Left common carotid artery plus branches (tissue), 1 donor: ENCODE results near the genes LPA and MAP3K4.

GRCh38 chr6:160064717-160064973 lies 57.0 kb upstream of the SLC22A1 start:
- PRO-cap, result no peak

GRCh38 chr6:160104192-160105349 lies 17.0 kb upstream of the SLC22A1 start:
- PRO-cap, result no peak

DNA sequence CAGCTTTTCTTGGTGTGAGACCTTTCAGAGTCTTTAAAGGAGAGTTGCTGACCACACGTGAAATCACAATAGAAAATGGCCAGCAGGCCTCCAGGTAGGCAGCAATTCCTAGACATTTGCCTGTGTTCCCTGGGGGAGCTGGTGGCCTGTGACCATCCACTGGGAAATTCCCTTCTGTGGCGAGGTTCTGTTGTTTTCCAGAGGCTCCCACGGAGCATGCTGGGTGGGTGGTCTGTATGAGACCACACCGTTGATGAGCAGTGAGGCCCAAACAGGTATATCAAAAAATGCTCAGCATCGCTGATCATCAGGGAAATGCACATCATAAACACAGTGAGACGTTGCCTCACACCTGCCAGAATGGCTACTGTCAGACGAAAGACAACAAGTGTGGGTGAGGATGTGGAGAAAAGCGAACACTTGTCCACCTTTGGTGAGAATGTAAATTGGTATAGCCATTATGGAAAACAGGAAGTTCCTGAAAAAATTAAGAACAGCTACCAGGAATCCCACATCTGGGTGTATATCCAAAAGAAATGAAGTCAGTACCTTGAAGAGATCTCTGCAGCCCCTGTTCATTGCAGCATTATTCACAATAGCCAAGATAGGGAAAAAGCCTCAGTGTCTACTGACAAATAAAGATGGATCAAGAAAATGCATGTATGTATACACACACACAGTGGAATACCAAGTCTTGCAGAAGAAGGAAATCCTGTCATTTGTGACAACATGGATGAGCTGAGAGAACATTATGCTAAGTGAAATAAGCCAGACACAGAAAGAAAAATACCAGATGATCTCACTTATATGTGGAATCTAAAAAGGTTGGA lies 11.4 kb upstream of the SLC22A1 start:
- PRO-cap, result no peak

- PRO-cap, result no peak
Measured at GRCh38 chr6:160123117-160123887, 1.7 kb downstream of the SLC22A1 start.

GRCh38 chr6:160123888-160124792 lies 2.5 kb downstream of the SLC22A1 start:
- PRO-cap, result no peak

- PRO-cap, result no peak
Measured at GRCh38 chr6:160147039-160147716, 25.6 kb downstream of the SLC22A1 start.

DNA sequence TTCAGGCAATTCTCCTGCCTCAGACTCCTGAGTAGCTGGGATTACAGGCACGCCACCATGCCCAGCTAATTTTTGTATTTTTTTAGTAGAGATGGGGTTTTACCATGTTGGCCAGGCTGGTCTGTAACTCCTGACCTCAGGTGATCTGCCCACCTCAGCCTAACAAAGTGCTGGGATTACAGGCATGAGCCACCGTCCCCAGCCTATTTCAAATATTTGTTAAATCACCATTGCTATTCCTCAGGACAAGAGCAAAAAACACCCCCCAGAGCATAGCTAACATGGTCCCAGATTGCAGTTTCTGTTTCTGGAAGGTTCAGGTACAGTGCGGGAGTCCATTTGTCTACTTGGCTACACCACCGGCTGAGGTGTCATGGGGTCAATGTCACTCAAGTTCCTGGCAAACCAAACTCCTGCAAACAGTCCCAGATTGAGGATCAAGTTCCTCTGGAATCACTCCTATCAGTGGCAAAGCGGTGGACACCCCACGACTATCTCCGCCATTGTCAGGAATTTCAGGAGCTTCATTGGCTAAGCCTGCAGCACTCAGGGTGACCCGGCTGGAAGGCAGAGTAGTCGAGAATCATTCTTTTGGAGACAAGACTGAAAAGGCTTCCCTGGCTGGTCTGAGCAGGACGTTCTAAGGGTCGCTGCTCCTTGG lies 41.7 kb downstream of the SLC22A1 start:
- PRO-cap, result no peak

DNA sequence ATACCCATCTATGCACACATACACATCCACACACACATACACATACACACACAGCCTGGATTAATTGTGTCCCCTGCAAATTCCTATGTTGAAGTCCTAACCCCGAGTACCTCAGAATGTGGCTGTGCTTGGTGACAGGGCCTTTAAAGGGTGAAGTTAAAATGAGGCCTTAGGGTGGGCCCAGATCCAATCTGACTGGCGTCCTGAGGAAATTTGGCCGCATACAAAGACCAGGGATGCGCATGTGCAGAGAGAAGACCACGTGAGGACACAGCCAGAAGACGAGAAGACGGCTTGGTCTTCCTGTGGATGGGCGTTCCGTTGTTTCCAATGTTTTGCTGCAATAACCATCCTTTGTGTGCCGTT lies 40.9 kb upstream of the SLC22A2 start:
- PRO-cap, result no peak

- PRO-cap, result no peak
Measured at GRCh38 chr6:160301269-160301603, 42.6 kb upstream of the SLC22A2 start.

DNA sequence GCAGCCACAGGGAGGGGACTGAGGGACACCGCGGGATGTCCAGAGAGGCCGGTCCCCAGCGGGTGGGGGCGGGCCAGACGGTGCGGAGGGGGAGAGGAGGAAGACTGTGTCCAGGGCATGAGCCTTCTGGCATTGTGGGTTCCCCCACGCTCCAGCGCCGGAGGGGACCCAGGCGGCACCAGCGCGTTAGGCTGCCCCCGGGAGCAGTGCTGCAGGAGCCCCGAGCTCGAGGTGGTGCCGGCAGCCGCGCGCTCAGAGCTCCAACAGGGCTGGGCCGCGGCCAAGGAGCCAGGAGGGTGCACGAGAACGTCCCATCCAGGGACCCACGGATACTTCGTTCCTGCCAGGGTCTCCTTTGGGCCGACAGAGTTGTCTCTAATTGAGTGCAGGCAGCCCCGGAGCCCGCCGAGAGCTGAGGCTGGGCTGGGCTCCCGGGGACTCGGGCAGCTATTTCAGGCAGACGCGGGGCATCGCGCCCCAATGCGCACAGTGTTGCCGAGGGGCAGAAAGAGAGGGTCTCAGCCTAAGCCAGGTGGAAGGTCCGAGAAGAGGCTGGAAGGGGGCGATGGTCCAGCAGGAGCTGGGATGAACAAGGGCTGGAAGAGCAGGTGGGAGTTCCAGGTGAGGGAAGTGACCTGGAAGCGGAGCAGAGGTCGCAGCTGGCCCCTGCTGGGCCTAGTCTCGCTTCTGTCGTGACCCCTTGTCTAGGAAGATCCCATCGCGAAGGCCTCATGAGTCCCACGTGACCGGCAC lies 14.6 kb downstream of the SLC22A3 start:
- PRO-cap, result no peak

- PRO-cap, result no peak
Measured at GRCh38 chr6:160664155-160664656, at the start of gene LPA. Gene LPA, minus strand, starts transcription at chr6:160664275.

DNA sequence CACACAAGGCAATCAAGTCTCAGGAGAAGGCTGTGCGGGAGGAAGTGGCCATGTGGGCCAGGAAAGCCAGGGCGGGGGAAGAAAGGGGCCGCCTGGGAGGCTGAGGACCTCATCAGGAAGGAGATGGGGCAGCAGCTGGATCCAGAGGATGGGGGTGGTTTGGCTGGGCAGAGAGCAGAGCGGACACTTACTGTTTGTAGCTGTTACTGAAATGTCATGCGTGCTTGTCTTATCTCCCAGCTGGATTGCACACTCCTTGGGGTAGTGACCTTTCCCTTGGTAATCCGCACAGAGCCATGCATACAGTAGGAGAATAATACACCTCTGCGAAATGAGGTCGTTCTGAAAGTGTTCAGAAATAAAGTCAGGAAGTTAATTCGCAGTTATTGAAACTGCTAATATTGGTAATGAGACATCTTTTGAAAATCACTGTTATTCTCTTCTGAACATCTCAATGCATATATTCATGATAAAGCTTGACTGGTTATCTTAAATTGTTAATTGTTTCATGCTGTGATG lies 18.2 kb upstream of the MAP3K4 start:
- PRO-cap, result no peak

GRCh38 chr6:160991535-160992143 lies at the start of gene MAP3K4:
Gene MAP3K4, plus strand, starts transcription at chr6:160991769.
- PRO-cap, result bidirectional peak, plus-strand start at chr6:160991811, minus-strand start at chr6:160991662

DNA sequence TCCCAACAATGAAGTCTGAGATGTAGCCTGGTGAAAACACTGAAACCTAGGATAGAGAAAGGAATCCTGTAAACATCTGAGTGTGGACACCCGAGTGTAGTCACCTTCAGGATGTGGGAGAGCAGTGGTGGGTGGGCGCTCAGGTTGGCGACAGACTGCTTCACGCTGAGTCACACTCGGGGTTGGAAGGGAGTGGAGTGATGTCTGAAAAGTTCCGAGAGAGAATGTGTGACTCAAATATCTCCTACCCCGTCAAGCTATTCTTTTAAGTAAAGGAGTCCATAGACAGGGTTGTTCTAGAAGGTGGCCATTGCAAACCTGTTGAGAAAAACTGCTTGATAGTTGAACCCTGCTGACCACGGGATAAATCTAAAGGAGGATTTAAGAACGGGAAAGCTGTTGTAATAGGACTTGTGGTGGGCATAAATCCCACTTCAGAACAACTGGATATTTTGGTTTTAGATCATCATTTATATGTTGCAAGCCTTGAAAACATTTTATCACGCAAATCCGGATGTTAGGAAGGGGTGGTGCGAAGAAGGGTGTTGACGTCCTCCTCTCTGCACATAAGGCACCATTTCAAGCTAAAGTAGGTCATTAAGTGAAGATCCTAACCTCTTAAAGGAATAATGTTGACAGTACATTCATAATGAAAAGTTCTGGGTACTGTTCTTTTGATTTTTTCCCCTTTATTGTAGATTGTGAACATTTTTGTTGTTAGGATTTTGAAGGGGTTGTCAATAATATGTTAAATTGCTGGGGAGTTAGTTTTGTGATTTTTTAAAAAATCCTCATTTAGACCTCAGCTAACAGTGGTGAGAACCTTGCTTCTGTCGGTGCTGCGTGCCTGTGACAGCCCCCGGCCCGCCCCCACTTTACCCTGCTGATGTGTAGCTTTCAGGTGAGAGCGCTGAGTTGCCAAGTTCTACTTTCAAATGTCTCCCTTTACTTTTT lies 88.6 kb downstream of the MAP3K4 start:
- PRO-cap, result no peak

DNA sequence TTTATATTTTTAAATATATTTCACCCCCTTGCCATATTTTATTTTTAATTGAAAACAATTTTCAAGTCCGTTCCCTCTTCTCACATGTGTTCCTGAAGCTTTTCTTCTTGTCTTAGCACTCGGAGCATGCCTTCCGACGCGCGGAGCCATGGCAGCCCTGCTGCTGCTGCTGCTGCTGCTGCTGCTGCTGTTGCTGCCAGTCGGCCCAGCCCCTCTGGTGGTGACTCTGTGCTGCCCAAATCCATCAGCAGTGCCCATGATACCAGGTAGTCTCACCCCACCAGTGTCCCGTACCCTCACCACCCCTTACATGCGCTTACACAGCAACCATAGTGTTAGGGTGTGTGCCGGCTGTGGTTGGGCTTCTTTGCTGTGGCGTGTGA lies 106.6 kb downstream of the MAP3K4 start:
- PRO-cap, result no peak

DNA sequence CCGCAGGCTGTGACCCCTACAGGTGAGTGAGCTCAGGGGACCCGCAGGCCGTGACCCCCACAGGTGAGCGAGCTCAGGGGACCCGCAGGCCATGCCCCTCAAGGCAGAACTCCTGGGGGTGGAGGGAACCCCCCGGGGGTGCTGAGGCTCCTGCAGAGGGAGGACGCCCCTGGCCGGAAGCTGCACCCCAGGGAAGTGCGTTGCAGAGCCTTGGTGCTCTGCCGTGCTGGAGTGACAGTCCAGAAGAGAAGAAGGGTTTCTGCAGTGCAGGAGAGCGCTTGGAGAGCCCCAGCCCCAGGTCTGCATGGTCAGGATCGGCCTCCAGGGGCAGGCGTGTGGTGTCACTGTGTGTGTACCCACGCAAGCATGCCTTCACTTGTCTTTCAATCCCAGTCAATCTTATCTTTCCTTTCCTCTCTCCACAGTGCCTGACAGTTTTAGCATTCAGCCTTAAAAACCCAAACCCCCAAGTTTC lies 101.2 kb upstream of the AGPAT4 start:
- PRO-cap, result no peak

GRCh38 chr6:162387778-162388146 lies 339.8 kb downstream of the PRKN start:
- PRO-cap, result no peak

DNA sequence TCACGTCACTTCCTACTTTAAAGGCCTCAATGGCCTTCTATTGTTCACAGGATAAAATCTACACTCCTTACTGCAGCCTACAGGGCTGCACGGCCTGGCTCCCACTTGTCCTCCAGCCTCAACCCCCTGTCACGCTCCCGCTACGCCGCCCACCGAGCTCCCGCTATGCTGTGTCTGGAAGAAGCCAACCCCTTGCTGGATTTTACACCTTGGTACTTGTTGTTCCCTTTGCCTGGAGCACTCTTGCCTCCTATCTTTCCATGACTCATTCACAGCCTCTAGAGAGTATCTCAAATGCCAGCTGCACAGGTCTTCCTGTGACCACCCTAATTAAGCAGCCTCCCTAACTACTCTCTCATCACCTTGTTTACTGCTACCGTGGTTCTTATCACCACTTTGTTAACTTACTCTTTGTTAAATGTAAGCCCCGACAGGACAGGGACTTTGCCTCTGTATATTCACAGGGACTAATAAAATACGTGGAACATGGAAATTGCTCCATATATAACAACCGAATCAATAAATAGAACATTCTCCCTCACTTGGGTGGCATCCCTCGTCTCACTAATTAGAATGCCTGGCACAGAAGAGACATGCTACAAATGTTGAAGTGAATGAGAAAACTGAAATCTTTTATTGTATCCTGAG lies 259.8 kb downstream of the PRKN start:
- PRO-cap, result no peak

- PRO-cap, result no peak
Measured at GRCh38 chr6:162681279-162681966, 46.1 kb downstream of the PRKN start.

DNA sequence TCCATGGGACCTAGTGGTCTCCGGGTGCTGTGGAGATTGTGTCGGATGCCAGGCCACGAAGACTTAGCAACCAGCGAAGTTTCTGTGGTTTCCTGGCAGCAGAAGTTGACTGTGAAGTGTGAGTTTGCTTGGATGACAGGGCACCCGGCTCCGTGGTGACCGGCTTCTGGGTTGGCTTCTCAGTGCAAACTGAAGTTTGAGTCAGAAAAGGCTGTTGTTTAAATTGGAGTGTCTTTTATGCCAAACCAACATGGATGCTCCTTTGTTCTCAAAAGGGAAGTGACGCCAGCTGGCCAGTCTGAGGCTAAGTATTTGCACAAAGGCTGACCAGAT lies 164.9 kb upstream of the QKI start:
- PRO-cap, result no peak